Kidney (tissue), 2 donors: ENCODE results near the genes CBX5, PDE1B, OR6C76 and GDF11.

- PRO-cap, result no peak
- RRBS, result no CpG with 5 or more reads among the region's 2 CpGs
Observed at GRCh38 chr12:53726354-53726703, 923 bp downstream of the CALCOCO1 start.

DNA sequence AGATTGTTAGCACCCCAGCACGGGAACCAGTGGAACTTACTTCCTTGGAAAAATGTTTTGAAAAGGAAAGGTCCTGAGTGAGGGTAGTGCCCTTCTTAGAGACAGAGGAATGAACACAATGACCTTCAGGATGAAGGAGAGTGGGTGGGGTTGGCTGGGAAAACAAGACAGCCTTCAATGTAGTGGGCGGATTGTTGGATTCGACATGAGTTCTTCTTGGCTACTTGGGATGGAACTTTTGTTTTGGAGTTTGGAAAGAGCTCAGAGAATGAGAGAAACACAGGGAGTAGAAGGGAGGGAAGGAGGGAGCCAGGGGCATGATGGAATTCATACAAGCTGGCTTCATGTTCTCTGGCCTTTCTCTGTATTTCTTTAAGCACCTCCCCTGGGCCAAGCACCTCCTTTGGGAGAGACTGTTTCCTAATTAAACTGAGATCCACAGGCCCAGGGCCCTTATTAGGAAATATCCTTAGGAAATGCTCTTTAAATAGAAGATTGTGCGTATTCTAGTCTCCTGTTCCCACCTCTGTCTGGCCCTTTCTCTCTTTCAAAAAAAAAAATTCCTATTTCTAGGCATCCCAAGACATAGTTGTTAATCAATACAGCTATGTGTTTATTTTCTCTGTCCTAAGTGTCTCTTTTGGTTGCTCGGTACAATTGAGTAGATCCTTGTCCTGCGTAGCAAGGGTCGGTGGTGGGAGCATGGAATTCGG, 48.6 kb upstream of the CALCOCO1 start:
- PRO-cap, result no peak
- RRBS, result no CpG with 5 or more reads among the region's 8 CpGs

DNA sequence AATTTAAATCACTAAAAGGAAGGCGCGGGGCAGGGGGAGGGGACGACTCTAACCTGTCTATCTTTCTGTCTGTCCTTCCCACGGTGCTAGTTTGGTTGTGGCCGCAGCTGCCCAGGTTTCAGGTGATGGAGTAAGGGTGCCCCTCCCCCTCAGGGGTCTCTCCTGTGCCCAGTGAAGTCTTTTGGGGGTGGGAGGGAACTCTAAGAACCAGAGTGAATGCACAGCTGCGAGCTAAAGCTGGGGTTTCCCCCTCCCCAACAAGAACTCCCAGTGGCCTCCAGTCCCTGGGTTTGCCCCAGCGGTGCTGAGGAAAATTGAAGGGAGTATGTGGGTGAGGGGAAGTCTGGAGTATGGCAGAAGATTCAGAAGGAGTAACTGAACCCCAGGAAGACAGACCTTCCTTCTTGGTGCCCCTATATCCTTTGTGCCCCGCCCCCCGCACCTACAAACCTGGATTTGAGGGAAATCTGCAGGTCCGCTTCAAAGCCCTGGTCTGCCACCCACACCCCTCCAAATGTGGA, 3.7 kb upstream of the HOXC9 start:
- PRO-cap, result no peak
- RRBS, result no CpG with 5 or more reads among the region's 10 CpGs

DNA sequence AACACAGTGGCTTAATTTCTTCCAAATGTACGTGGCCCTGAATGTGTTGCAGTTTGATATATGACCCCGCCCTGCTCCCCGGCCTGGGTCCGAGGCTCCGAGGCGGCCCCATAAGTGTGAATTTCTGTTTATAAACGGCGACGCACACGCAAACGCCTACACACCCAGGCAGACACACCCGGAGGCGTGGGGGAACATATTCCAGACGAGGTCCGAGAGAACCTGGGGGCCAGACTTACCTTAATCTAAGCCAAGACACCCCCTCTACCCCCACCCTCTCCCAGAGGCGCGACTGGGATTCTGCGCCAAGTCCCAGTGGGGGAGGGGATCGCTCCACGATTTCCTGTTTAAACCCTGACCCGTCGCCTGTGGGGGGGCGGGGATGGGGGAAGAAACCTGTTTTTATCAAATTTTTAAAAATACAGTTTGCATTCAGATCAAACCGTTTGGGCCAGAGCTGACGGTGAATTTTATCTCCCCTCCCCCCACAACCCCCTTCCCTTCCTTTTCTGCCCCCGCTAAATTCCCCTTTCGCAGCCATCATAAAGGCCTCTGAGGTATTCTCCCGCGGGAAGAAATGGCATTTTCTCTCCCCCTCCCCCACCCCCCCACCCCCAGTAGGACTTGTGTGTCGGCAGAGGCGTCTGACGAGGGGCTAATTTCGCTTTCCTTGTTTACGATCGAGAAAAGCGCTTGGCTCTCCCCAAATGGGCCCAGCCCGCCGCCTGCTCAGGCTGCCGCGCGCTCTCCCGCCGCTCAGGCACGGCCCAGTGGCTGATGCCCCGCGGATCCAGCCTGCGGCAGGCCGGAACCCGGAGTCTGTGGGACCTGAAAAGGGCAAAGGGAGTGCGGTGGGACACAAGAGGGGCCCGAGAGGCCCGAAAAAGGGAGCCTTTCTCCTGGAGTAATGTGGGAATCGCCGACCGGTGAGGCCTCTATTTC, 9.4 kb upstream of the HOXC6 start:
- PRO-cap, result no peak
- RRBS, result 12% methylated on average over 11 of the region's 55 CpGs

DNA sequence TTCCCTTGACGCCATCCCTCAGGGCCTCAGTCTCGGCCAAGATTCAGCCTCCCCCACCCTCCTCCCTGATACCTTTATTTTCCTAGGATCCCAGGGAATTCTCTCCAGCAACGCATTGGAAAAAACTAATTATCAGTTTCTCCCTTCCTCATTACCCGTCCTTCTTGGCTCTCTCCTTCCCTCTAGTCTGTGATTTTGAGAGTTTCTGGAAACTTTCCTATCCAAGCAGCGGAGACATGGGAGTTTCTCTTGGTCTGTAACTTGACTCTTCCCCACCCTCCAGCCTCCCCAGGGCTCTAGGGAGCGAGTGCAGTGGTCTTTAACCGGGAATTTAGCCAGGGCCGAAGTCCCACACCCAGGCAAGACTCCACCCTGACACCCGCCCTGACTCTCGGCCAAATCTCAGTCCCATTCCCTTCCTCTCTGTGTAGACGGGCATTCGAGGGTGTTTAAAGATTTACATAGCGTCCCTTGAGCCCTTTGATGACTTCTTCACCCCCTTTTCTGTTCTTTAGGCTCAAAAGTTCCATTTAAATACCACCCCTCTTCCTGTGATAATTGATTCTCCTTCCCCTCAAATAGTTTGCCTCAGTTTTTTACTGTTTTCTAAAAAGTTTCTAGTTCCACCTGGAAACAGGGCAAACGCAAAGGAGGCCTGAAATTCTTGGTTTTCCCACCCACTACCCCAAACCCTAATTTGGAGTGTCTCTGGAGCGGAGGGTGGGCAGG, 6.8 kb downstream of the HOXC5 start:
- PRO-cap, result bidirectional peak, plus-strand start at position 326 of the sequence, minus-strand start at position 189 of the sequence
- RRBS, result no CpG with 5 or more reads among the region's 15 CpGs

DNA sequence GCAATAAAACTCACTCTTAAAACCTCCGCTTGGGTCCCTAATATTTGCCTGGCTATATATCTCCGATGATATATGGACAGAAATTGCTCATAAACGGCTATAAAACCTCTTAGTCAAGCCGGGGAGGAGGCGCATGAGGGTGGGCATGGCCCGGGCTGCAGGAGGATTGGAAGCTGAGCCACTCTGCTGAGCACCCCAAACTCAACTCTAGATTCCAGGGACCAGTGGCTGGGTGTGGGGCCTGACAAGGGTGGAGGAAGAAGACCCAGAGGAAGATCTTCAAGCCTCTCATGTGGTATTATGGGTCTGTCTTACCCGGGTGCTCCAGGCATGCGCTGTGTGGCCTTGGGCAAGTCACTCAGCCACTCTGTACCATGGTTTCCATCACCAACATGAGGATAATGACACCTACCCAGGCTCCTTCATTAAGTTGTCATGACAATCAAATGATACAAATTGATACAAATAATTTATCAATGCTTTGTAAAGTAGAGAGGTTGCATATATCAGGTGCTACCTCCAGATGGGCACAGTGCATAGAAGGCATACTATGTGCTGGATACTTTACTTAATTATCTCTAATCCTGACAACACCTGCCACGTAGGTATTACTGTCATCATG, 41.2 kb downstream of the SMUG1 start:
- PRO-cap, result no peak
- RRBS, result no CpG with 5 or more reads among the region's 9 CpGs

GRCh38 chr12:54193152-54193686, 4.4 kb upstream of the SMUG1 start:
- PRO-cap, result no peak
- RRBS, result 79% methylated on average over 2 of the region's 10 CpGs

GRCh38 chr12:54279122-54280397, at the start of gene CBX5:
TSS of gene CBX5 (minus strand) at chr12:54280122.
- PRO-cap, result bidirectional peak, plus-strand start at chr12:54279867, minus-strand start at chr12:54279698; bidirectional peak, plus-strand start at chr12:54280271, minus-strand start at chr12:54280122
- RRBS, result no CpG with 5 or more reads among the region's 66 CpGs

DNA sequence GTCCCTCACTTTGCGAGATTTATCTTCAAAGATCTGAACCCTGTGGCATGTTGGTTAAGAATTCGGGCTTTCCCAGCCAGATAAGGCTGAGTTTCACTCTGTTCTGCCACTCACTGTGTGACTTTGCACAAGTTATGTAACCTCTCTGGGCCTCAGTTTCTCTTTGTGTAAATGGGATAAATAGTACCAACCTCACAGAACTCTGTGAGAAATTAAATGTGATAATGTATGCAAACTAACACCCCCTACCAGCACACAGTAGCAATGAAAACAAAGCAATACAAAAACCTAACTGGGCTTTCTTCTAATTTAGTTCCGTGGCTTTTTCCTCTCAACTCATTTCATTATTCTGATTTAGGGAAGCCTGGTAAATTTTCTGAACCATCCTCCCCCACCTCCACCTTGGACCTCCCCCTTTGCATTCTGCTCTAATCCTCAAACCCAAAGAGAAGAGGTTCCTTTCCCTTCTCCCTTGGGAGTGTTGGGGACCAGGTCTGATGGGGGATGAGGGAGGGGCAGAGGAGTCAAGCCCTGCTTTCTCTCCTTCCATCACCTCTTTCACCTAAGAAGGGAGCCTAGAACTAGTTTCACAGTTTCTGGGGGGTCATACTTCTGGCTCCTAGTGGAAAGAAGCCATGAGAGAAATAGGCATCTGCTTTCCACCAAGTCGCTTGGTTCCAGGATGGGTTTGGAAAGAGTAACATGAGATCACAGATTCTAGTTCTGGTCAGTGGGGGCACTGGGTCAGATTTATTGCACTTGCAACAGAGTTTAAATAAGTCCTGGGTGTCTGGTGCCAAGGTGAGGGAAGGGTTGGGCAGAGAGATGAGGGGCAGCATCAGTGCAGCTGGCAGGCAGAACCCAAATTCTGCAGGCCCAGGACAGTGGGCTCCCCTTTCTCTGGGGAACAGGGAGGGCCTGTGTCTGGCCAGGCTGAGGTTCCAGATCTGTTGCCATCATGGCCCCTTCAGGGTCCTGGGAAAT, 10.3 kb upstream of the ZNF385A start:
- PRO-cap, result no peak
- RRBS, result no CpG with 5 or more reads among the region's 4 CpGs

- PRO-cap, result no peak
- RRBS, result no CpG with 5 or more reads among the region's 4 CpGs
Observed at GRCh38 chr12:54428710-54429231, 9.7 kb upstream of the ITGA5 start.

DNA sequence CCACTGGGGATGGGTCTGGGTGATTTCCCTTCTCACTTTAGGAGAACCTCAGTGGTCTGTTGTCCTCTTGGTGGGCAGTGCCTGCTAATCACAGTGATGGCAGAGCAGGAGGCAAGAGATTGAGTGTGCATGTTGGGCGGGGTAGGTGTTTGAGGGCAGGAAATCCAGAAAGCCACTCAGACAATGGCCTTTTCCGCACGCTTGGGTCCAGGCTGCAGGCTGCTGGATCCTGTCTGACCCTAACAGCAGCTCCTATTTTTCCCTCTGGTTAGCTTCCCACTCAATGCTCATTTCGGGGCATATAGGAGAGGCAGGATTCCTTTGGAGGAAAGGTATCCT, 13.8 kb upstream of the ITGA5 start:
- PRO-cap, result no peak
- RRBS, result no CpG with 5 or more reads among the region's 4 CpGs

DNA sequence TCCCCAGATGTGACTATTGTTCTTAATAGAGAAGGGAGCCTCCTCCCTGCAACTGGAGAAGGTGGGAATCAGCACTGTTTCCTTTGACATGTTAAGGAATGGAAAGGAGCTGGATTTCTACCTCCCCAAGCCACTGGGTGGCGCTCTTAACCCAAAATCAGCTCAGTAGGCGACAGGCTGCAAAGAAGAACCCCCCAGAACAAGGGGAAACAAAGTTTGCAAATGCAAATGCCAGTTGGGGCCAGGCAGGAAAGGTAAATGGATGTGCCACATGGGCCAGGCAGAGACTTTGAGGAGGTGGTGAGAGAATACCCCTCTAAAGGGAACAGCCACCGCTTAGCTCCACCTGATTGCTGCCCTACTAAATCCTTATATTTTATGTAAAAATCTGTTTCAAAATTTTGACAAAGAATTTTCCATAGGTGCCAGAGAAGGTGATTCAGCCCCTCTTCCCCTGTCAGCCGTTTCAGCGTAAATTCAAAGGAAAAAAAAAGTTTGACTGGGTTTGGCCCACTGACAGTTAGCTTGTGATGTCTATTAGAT, 22.2 kb upstream of the PDE1B start:
- PRO-cap, result no peak
- RRBS, result no CpG with 5 or more reads among the region's 5 CpGs

DNA sequence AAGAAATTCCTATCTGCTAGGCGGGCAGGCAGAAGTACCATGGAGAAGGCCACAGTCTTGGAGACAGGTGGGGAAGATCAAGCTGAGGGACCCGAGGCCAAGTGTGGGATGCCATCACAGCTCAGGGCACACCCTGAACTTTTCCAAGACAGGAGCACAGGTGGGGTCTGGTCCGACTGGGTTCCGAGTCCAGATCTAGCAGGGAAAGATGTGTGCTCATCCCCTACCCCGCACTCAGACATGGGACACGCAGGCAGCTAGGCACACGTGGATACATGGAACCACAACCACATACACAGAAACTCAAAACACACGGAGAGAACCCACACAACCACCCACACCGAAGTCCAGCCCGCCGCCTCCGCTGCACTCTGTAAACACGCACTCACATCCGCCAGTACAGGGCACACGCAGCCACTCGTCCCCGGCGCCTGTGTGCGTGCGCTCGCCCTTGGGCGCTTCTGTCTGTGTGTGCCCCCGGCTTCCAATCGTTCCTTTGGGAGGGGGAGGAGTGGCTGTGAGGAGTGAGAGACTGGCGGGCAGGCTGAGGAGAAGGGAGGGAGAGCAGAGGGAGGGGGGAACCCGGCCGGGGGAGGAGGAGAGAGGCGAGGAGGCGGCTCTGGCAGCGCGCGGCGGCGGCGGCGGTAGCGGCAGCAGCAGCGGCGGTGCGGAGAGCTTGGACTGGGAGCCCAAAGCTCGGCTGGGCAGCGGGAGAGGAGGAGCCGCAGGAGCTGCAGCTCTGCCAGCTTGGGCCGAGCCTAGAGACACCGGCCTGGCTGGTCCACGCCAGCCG, at the start of gene PDE1B:
Gene PDE1B (plus strand): TSS at position 625 of the 793 bp plus-strand sequence.
- PRO-cap, result unidirectional peak, plus-strand start at position 570 of the sequence
- RRBS, result 2% methylated on average over 10 of the region's 47 CpGs

GRCh38 chr12:55425838-55426484, at the start of gene OR6C76:
TSS of gene OR6C76 (plus strand) at chr12:55426254.
- PRO-cap, result no peak
- RRBS, result no CpG with 5 or more reads among the region's 4 CpGs

GRCh38 chr12:55484234-55484755, 7.9 kb upstream of the OR6C68 start:
- PRO-cap, result no peak
- RRBS, result no CpG with 5 or more reads among the region's 17 CpGs

DNA sequence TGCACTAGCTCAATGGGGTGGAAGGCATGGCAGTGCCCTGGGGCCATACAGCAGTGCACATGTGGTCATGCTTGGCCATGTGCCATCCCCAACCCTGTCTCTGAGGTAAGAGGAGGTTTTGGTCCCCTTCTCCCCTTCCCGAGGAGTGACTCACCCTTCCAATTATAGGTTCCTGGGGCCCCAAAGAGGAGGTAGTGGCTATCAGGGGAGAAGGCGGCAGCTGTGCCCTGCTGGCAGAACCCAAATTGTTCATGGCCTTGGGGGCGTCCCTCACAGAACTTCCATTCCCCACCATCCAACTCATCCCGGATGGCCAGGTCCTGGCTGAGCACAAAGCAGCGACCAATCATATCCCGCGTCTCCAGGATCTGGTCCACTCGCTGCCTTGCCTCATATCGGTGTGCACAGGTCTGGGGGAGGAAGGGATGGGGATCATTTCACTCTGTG, 6.9 kb downstream of the ITGA7 start:
- PRO-cap, result no peak
- RRBS, result no CpG with 5 or more reads among the region's 9 CpGs

- PRO-cap, result no peak
- RRBS, result no CpG with 5 or more reads among the region's 8 CpGs
Observed at GRCh38 chr12:55722989-55723378, 2.8 kb downstream of the RDH5 start.

- PRO-cap, result unidirectional peak, minus-strand start at chr12:55723778
- RRBS, result no CpG with 5 or more reads among the region's 17 CpGs
Observed at GRCh38 chr12:55723424-55724654, 3.6 kb downstream of the RDH5 start.

DNA sequence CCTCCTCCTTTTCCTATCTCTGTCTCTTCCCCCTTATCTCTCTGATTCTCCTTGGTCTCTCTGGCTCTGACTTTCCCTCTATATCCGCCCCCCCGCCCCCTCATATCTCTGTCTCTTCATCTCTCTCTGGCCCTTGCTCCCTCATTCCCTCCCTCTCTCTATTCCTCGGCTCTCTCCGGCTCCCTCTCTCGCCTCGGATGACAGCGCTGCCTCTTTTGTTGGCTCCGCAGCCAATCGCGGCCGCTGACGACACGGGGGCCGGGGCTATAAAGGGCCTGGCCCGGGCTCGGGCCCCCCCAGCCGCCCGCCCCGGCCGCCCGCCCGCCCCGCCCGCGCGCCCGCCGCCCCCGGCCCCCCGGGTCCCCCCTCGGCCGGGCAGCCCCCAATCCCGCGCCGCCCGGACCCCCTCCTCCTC, at the start of gene GDF11:
Gene GDF11 (plus strand): TSS at position 299 of the 415 bp plus-strand sequence.
- PRO-cap, result bidirectional peak, plus-strand start at position 299 of the sequence, minus-strand start at position 190 of the sequence
- RRBS, result under 1% methylated on average over 21 of the region's 36 CpGs

DNA sequence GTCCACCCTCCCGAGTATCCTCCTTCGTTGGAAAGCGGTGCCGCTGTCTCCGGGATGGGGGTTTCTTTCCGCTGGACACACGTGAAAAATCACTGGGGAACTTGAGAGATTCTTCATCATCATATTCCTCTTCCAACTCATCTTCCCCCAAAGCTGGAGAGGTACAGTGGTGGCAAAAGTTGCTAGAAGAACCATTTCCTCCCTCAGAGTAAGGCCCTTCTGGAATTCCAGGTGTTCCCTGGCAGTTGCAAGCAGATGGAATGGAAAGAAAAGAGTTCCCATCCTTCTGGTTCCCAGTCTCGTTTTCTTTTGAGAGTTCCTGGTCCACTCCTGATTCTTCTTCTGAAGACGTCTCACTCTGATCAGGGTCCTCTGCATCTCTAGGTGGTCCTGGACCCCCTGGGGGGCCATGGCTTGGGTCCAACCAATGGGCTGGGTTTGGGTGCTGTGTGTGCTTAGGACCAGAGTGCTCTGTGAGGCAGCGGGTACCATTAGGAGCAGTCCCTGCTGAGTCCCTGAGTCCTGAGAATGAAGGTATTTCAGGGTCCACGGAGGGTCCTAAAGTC, 1.3 kb downstream of the DNAJC14 start:
- PRO-cap, result no peak
- RRBS, result no CpG with 5 or more reads among the region's 11 CpGs